Colic lymph node (tissue), 1 donor: Measurements from ENCODE around the gene SLC52A3.

DNA sequence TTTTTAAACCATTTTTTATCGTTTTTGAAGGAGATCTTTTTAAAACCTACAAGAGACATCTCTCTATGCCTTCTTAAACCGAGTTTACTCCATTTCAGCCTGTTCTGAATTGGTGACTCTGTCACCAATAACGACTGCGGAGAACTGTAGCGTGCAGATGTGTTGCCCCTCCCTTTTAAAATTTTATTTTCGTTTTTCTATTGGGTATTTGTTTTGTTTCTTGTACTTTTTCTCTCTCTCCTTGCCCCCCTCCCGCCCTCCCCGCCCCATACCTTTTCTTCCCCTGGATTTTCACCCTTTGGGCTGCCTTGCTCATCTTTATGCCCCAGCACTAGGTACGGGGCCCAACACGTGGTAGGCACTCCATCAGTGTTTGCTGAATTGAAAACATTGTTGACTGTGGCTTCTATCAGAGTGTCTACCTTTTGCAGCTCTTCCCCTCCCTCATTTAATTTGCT, 1.5 kb downstream of the ZCCHC3 start:
- PRO-cap = no peak

DNA sequence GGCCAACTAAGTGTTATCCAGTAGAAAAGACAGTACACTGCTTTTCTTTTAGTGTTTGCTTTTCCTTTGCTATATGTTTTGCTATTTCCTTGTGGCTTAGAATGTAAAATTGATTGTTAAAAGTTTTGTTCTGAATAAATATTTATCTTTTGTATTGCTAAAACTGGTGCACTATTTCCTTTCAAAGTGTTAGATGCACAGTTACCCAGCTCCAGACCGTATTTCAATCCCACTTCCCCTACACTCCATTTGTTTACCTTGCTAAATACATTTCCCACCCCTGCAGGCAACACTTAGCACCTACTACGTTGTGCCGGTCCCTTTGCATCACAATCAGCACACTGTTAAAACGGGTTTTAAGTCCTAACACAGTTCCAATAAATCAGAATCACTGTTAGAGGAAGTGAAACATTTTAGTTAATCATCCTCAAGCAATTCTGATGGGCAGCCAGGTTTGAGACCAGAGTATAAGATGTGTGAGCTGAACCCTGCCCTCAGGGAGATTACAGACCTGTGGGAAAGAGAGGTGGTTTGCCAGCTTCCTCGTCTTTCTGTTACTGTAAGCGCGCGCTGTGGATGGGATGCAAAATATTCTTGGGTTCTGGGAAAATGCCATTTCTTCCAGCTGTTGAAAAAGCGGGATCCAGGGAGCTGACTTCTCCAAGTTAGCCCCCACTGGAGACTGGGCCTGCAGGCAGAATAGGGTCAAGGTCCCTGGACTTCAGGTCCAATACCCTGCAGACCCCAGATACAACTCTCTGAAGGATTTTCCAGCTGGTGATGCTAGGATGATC, 3.0 kb downstream of the ZCCHC3 start:
- PRO-cap = no peak

- PRO-cap = no peak
Observed at GRCh38 chr20:310222-310800, 12.9 kb downstream of the ZCCHC3 start.

GRCh38 chr20:322157-322877, 3.0 kb upstream of the SOX12 start:
- PRO-cap = no peak

DNA sequence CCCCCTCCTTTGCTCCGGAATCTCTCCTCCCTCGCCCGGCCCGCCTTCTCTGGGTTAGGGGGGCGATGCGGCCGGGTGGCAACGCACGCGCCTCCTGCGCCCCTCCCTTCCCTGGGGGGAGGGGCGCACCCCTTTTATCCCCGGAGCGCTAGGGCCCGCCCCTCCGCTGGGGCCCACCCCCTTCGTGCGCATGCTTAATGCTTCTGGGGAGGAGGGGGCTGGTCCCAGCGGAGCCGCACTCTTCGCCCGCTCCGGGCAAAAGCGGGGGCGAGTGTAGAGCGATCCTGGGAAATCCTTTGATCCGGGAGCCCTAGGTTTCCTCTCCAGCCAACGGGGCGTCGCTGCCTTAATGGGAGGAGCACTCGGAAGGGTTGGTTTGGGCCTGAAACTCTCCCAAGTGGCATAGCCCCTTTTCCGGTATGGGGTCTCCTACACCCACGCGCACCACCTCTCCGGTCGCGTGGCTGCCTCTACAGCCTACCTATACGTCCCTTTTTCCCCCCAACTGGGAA, 1.9 kb downstream of the SOX12 start:
- PRO-cap = bidirectional peak, plus-strand start at position 206 of the sequence, minus-strand start at position 109 of the sequence

- PRO-cap = no peak
Observed at GRCh38 chr20:332235-333526, 7.3 kb downstream of the SOX12 start.

- PRO-cap = no peak
Observed at GRCh38 chr20:433515-434081, 25.5 kb downstream of the RBCK1 start.

DNA sequence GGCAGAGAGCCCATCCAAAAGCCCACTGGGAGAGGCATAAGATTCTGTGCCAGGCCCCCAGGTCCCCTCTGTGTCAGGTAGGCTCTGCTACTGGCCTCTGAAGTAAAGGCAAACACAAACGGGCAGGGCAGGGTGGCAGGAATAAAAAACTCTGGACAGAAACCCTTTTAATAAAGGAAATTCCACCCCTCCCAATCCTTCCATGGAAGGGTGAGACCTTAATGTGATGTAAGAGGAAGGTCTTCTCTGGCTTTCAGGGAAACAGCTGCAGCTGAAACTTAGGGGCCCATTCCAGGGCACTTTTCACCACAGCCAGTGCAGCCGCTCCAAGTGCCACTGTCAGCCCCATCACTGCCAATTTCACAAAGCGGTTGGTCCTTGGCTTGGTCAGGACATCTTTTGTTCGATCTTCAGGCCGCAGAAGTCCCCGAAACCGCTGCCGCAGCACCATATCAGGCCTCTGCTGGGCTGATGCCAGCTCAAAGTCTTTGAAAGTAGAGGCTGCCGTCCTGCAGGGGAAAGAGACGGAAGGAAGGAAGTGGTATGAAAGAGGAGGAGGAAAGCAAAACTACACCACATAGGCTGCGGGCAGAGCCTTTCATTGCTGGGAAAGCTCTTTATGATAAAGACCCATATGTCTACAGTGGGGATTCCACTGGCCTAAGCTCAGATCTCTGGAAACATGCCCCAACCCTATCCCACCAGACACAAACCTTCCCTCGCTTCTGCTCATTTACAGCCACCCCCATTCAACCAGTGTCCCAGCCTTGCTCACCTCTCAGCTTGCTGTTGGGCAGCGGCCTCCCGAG, 23.8 kb downstream of the TBC1D20 start:
- PRO-cap = no peak

- PRO-cap = no peak
Observed at GRCh38 chr20:571518-572399, 28.2 kb upstream of the CSNK2A1 start.

GRCh38 chr20:588574-588873, 21.6 kb downstream of the TCF15 start:
- PRO-cap = no peak

GRCh38 chr20:699714-700496, 24.3 kb upstream of the SCRT2 start:
- PRO-cap = no peak

GRCh38 chr20:768196-769097, at the start of gene SLC52A3:
SLC52A3 (minus strand) TSS chr20:768500.
- PRO-cap = no peak

DNA sequence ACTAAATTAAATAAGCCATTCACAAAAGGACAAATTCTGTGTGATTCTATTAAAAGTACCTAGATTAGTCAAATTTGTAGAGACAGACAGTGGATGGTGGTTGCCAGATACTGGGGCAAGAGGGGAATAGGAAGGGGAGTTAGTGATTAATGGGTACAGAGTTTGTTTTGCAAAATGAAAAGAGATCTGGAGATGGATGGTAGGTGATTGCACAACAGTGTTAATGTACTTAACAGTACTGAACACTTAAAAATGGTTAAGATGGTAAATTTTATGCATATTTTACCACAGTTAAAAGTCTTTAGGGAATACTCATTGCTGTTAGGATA, 11.6 kb downstream of the PSMF1 start:
- PRO-cap = no peak

DNA sequence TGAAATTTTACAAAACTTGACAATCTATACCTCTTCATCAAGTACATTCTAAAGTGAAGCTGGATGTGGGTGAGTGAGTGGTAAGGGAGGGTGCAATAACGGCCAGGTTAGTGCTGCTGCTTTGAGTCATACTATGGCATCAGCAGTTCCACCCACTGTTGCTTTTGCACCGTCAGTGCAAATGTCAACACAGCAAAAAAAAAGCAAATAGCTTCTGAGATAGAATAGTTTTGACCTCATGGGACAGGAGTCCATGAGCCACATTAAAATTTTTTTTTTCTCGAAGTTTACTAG, 31.8 kb downstream of the PSMF1 start:
- PRO-cap = no peak

DNA sequence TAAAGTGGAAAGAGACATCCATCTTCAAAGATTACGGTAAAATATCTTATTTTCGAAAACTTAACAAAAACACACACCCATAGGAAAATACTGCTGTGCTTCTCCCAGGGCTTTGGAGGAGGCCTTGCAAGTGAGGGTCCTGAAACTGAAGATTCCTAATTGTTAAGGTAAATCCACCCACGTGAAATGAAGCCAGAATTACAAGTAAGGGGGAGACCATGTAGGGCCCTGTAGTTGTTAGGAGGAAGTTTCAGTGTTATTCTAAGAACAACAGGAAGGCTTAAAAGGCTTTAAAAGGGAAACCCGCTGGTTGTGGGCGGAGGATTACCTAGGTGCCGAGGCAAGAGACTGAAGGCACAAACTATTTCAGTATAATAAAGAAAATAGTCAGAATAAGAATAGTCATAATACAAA, 10.1 kb upstream of the RAD21L1 start:
- PRO-cap = no peak

DNA sequence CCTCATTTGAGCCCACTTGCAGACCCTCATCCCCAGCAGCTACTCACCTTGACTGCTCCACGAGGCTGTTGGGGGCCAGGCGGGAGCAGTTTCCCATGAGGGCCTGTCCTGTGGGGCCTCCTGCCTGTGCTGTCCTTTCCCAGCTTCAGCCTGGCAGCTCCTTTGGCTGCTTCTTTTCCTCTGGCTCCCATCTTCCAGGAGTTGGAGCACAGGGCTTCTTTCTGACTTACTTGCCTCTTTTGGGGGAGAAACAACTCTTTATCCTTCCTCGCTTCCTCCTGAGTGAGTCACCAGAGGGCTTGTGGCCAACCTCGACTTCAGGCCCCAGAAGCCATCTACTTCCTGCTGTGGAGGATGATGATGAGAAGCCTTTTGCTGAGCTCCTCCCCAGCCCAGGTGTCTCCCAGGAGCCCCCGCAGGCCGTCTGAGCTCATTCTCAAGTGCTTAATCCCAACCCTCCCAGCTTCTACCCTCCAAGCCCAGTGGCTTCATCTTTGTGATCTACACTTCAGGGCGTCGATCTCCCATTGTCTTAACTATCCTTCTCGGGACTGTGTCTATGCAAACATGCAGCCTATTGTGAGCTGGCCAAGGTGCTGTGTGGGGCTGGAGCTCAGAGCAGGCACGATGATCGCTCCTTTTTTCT, 28.0 kb downstream of the SDCBP2 start:
- PRO-cap = no peak

DNA sequence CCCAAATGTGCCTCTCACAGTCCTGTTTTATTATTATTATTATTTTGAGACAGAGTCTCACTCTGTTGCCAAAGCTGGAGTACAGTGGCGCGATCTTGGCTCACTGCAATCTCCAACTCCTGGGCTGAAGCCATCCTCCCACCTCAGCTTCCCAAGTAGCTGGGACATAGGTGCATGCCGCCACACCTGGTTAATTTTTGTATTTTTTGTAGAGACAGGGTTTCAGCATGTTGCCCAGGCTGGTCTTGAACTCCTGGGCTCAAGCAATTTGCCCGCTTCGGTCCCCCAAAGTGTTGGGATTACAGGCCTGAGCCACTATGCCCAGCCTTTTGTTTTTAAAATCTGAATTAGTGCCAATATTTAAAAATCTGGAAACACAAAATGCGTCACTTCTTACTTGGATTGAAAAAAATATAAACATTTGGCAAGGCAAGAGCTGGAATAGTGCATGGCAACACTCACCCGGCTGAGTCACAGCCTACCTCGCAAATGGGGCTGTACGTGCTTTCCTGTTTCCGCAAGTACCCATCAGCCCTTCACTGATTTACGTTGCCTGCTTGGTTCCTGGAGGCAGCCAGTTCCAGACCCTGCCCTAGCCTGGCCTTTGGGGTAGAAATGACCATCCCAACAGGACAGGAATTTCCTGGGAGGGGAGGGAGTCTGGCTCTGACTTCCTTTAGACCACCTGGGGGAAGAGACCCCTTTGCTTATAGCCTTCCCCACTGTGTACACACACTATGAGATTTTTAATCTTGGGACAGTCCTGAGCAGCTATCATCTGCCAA, 6.2 kb downstream of the SDCBP2 start:
- PRO-cap = bidirectional peak, plus-strand start at position 542 of the sequence, minus-strand start at position 287 of the sequence

DNA sequence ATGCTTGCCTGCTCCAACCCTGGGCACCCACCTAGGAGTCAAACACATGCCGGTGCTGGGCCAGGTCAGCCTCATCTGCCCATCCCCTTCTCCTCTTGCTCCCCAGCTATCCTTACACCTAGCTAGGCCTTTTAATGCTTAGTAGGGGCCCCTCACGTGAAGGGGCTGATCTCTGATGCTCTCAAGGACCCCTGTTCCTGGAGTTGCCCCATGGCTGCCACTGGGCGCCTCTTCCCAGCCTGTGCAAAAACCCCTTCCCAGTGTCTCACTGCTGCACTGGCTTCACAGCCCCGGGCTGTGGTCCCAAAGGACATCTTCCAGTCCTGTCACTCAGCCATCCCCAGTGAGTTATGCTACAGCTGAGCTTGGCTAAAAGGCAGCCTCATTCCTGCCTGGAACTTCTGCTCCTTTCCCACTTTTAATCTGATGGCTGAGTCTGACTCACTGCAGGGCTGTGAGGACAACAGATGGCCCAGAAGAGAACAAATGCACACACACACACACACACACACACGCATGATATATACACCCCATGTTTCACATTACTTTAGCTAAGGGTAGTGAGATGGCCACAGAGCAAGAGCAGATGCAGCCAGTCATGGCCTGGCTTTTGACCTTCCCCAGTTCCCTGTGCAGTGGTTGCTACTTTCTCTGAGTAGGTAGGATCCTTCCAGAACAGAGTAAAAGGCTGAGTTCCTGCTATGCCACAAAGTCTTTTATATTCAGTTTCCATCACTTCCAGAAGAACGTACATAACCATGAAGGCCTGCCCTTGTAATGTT, 12.9 kb upstream of the SDCBP2 start:
- PRO-cap = no peak

DNA sequence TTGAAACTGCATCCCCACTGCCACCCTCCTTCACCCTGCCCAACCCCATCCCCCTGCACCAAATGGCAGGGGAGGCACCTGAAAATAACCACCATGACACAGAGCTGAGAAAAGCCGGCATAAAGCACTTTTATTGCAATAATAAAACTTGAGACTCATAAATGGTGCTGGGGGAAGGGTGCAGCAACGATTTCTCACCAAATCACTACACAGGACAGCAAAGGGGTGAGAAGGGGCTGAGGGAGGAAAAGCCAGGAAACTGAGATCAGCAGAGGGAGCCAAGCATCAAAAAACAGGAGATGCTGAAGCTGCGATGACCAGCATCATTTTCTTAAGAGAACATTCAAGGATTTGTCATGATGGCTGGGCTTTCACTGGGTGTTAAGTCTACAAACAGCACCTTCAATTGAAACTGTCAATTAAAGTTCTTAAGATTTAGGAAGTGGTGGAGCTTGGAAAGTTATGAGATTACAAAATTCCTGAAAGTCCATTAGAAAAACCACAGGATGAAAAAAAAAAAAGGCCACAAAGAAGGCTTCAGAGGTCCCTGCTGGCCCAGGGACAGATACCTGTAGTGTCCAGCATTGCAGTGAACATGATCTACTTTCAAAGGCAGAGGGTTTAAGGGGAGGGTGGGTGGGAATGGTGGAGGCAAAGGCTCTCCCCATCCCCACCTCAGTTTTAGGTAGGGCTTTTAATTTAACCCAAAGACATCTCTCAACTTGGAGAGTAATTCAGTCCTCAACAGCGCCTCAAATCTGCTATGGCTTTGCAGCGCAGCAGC, 23.8 kb downstream of the FKBP1A start:
- PRO-cap = no peak

GRCh38 chr20:1452813-1453320, 13.8 kb downstream of the NSFL1C start:
- PRO-cap = no peak